Heart right ventricle (tissue), 2 donors: ENCODE measurements around a stretch of chr9.

GRCh38 chr9:89468890-89469585 is 28.9 kb downstream of the SEMA4D start:
- PRO-cap, 2 experiments: no peak in any of the 2 experiments

DNA sequence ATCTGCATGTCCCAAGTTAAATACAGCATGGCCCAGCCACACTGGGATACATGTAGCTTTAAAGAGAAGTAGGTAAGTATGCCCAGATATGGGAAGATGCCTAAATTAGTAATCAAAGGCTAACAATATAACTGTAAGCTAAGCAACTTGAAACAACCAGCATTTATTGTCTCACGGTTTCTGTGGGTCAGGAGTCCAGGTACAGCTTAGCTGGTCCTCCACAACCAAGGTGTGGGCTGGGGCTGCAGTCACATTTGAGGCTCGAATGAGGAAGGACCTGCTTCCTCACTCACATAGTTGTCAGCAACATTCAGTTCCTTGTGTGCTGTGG is 29.0 kb upstream of the SEMA4D start:
- PRO-cap, 2 experiments: no peak in any of the 2 experiments

DNA sequence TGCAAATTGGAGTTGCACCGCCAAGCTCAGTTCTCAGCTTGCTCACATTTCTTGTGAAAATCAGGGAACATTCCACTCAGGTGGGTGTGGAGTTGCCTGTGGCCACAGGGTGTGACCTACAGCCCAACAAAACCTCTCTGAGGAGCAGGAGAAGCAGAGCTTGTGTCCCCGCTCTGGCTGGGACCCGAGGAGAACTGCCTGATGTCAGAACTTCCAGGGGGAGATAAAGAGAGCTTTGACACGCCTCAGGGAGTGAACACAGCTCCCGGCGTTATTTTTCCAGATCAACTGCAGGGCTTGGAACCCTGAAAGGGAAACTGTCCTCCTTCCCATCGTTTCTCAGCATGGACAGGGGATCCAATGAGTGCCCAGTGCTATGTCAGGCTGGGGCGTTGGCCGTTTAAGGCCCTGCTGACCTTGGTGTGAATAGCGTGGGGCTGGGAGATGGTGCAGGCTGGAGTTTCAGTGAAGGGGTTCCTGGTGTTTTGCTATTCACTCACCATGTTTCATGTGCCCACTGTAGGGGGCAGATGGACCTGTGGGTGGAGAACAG is 21.9 kb downstream of the GADD45G start:
- PRO-cap, 2 experiments: peak in 1 of 2 experiments; most common minus-strand start position 196 of the sequence (in 1)

- PRO-cap, 2 experiments: peak in 2 of 2 experiments; most common minus-strand start chr9:89640638 (in 2)
Measured at GRCh38 chr9:89640298-89640842, 35.6 kb downstream of the GADD45G start.

GRCh38 chr9:89649037-89649722 is 44.4 kb downstream of the GADD45G start:
- PRO-cap, 2 experiments: no peak in any of the 2 experiments

GRCh38 chr9:89664787-89665393 is 60.1 kb downstream of the GADD45G start:
- PRO-cap, 2 experiments: no peak in any of the 2 experiments

DNA sequence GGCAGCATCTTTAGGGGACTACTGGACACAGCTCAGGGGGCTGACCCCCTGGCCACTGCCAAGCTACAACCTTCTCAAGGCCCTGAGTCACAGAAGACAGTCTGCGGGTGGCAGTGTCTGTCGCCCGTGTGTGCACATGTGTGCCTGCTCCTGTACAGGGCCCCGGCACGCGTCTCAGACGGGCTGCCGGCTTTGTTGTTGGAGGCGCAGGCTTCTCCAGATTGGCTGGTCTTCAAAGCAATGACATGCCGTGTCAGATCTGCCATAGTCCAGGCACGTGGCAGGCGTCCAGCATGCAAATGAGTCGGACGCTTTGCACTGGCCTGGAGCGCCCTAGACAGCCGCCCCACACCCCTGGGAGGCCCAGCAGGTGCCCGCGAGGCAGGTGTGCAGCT is 71.4 kb downstream of the GADD45G start:
- PRO-cap, 2 experiments: no peak in any of the 2 experiments

DNA sequence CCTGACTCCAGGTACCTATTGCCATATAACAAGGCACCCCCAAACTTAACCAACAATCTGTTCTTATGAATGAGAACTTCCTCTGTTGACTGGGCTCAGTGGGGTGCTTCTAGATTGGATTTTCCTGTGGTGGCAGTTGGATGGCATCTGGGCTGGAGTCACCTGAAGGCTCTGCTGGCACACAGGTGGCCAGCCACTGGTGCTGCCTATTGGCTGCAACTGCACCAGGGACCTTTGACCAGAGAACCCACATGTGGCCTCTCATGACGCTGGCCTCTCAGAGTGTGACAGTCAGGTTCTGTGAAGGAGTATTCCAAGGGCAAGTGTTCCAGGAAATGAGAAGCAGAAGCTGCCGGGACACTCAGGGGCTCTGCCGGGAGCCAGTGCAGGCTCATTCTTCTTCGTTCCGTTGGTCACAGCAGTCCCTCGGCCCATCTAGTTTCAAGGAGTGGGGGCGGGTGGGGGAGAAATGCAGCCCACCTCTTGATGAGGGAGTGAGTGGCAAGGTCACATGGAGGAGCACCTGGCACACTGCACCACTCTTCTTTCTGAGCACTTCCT is 237.4 kb downstream of the GADD45G start:
- PRO-cap, 2 experiments: no peak in any of the 2 experiments

- PRO-cap, 2 experiments: peak in 2 of 2 experiments; most common plus-strand start chr9:89878851 (in 1); most common minus-strand start chr9:89878752 (in 1)
Measured at GRCh38 chr9:89878456-89879218, 273.8 kb downstream of the GADD45G start.

DNA sequence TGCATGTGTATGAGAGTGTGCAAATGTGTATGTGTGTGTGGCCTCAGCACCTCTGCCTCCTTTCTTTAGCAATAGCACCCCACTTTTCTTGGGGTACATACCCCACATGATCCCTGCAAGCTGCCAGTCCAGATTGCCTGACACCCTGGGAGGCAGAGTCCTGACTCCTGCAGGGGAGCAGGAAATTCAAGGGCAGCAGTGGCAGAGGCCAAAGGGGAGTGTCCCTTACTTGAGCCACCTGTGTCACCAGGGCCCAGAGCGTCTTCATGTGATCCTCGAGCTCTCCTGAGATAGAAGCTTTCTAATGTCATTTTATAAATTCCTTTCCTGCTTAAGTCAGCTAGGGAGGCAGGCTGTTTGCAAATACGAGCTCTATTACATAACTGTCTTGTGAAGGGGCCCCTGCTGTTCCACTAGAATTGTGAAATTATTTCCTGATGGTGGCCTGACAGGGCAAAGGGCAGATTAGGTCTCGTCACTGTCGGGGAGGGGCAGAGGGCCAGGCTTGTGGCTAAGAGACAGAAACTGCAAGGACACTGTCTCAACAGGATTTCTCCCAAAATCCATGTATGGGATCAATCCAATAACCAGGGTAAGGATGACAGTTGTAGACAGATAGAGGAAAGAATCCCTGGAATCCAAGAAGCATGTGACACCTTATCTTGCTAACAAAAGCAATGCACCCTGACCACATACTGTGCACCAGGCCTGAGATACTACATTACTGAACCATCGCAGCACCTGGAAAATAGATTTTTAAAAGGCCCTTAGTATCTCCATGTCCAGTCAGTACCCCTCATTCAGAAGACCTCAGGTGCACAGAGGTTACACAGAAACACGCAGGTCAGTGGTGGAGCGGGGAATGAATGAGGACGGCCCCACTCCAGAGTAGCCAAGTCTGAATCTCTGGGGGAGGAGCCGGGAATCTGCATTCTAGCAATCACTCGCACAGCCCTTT is 389.4 kb downstream of the GADD45G start:
- PRO-cap, 2 experiments: no peak in any of the 2 experiments

DNA sequence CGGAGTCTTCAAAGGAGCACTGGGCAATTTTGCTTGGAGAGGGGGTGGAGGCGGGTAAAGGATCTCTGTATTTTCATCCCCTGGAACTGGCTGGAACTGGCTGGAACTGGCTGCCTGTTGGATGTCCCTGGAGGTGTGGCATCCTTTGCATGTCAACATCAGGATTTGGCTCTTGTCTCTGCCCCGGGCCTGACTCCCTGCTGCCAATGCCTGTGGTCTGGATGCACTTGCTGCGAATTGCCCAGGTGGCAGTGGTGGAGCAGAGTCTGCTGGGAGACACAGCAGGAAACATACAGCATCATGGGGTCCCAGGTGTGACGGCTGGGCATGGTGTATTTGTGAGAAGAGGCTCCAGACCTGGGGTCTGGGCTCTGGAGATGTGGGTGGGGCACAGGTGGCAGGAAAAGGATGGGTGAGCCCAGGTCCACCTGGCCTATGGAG is 391.4 kb downstream of the GADD45G start:
- PRO-cap, 2 experiments: no peak in any of the 2 experiments

DNA sequence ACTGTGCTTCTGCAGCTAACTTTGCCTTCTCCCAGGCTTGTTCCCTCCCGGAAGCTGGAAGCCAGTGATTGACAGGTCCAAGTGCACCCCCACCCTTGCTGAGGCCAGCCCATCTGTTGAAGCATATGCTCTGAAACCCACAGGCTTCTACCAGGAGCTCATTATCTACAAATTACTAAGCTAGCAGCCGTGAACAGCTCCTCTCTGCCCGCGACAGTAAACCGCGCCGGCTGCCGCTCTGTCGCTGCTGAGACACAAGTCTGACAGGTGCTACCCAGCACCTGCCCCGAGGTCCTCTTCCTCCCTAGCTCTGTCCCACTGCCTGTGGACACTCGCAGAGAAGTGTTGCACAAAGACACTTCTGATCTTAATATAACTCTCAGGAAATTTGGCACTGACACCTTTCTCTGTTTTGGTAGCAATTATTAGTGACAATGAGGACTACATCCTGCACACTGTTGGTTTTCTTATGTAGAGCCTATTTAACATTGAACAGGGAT is 490.9 kb downstream of the GADD45G start:
- PRO-cap, 2 experiments: no peak in any of the 2 experiments

- PRO-cap, 2 experiments: no peak in any of the 2 experiments
Measured at GRCh38 chr9:90874178-90874980, 72.8 kb downstream of the SYK start.

DNA sequence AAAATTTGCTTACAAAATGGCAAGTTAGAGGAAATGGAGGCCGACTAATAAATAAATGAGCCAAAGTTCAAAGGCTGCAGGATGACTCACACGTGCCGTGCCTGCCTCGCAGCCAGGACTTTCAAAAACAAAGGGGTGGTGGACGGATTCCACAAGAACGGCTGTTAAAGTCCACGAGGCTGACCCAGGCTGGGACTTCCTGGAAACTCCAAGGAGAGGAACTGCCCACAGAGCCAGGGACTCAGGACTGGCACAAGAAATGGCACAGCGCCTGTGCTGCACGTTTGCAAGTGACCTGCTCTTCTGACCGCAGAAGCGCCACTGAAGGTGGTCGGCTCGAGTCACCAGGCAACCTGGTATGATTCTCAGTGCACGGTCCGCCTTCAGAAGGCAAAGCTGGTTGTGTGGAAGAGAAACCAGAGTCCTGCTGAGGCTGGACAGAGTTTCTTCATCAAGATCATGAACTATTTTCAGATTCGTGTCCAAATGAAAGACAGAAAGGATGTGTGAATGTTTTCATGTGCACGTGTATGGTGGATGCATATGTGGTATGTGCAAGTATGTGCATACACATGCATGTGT is 236.5 kb downstream of the SYK start:
- PRO-cap, 2 experiments: no peak in any of the 2 experiments

DNA sequence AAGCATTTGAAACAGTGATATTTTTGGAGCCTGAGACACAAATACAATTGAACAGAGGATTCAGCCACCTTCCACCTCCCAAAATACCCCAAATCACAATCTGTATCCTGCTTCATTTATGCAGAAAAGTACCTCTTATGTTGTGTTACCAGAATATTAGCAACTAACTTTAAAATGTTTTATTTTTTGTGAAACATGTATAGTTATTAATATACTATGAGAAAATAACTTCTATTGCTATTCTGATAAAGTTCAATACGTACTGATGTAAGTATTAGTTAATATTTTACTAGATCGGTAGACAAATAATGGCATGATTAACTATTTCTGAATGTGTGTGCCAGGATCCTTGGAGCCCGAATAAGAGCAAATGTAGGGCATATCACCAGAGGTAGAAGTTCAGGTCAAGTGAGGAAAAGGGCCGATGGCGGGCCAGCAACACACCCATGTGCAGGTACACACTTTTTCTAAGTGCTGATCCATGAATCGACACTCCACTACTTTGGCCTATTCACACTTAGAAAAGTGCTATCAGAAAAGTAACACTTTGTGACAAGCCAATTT is 150.5 kb downstream of the AUH start:
- PRO-cap, 2 experiments: no peak in any of the 2 experiments

GRCh38 chr9:91212017-91212398 is 149.7 kb downstream of the AUH start:
- PRO-cap, 2 experiments: no peak in any of the 2 experiments

- PRO-cap, 2 experiments: peak in 1 of 2 experiments; most common plus-strand start chr9:91286199 (in 1)
Measured at GRCh38 chr9:91286053-91286292, 75.7 kb downstream of the AUH start.

DNA sequence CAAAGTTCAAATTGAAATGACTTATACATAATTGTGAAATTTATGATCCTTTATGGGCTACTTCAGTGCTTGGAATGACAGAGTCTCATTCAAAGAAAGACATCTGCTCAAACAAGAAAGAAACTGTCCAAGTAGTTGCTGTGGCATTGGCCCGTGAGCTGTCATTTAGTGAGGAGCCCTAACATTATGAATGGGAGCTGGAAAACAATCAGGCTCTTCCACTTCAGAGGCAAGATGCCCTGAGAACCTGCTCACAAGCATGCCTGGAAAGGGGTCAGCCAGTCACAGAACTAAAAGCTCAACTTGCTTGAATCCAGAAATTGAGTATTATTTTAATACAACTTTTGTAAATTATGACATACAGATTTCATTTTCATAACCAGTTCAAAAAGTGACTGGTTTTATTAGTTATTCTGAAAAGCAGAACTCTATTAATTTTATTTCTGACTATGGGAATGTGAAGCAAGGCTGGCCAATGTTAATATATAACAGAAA is 63.3 kb downstream of the AUH start:
- PRO-cap, 2 experiments: no peak in any of the 2 experiments

DNA sequence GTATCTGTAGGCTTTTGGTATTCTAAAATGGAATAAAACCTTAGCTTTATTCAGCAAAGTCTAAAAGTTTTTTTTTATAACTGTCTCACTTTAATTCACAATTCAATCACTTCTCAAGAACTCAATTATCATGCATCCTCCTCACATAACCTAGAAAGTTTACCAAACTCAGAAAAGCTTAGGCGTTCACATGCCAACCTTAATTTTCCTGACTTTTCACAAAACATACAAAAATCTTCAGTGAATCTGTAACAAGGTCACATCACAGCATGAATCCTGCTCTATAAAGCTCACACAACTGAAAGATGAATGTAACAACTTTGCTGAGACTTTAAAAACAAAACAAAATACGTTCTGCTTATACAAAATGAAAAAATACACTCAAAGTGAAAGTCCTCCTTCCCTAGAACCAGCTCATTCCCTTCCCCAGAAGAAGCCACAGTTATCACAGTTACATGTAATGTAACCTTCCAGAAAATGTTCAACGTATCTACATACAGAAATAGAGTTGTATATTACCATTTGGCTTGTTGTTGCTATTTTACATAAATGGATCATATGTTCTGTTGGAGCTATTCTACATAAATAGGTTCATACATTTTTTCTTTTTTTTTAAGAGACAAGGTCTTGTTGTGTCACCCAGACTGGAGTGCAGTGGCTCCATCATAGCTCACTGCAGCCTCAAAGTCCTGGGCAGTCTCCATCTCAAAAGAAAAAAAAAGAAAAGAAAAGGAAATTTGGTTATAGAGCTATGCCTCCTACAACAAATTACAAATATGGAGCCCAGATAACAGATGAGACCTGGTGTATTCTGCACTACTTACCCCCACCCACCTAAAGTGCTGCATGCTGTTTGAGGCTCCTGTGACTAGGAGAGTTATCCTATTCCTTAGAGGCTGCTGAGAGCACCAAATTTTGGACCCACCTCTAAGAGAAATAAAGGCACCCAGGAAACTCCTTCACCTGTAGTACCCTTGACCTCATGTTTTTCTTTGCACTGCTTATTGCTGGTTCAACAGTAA is 2.5 kb downstream of the AUH start:
- PRO-cap, 2 experiments: no peak in any of the 2 experiments

GRCh38 chr9:91428798-91429250 is 5.2 kb upstream of the NFIL3 start:
- PRO-cap, 2 experiments: no peak in any of the 2 experiments